GM23338 (cell line): ENCODE data around the genes RNF13 and SIAH2.

- PRO-cap: no peak
- RAMPAGE, long total RNA: no peak
Measured at GRCh38 chr3:149547816-149548868, 73.6 kb downstream of the TM4SF4 start.

DNA sequence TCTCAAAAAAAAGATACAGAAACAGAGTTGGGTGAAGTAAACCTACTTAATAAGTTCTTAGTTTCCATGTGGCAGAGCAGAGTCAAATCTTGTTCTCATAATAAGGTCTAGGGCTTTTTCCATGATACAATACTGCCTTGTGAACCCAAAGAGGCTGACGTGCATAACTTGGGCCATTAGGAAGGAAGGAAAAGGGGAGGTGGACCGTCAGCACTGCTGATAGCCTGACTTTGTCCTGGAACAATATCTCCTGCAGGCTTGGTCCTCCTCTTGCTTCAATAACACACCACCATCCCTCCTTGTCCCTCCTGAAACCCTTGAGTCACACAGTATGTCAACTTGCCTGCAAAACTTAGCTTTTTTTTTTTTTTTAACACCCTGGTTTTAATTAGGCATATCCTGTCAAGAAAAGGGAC lies 67.2 kb downstream of the WWTR1 start:
- PRO-cap: no peak
- RAMPAGE, long total RNA: no peak

DNA sequence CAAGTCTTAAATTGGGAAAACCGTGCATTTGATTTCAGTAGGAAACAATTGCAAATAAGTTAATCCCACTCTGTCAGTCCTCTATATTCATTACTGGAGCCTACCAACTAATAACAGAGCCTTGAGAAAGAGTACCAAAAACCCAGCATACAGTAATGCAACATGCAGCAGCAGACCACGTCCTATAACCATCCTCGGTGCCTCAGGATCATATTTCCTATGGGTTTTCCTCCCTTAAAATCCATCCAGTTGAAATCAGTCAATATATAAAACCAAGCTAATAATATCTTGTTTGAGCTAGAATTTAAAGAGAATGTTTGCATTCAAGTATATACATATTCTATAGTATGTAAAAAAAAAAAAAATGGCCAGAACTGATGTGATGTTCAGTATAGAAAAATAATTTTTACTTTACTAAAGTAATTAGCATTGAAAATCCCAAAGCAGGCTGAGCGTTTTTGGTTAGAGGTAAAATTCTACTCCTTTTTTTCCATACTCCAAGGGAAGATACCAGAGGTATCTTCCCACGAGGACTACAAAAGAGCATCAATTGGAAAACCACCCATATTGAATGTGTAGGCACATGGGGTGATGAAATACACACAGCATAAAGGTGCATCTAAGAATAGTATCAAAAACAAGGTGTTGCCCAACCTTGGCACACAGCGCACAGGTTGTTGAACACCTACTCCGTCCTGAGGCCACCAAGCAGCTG lies 31.5 kb downstream of the WWTR1 start:
- PRO-cap: no peak
- RAMPAGE, long total RNA: no peak

DNA sequence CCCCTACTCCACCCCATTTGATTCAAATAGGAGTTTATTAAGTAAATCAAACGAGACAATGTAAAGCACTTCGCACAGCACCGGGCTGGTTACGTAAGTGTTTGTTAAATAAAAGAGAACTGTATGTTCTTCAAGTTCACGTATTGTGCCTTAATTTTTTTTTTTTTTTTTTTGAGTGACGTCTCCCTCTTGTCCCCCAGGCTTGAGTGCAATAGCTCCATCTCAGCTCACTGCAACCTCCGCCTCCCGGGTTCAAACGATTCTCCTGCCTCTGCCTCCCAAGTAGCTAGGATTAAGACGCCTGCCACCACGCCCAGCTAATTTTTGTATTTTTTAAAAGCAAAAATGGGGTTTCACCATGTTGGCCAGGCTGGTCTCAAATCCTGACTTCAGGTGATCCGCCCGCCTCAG lies 1.4 kb upstream of the WWTR1 start:
- PRO-cap: no peak
- RAMPAGE, long total RNA: no peak

DNA sequence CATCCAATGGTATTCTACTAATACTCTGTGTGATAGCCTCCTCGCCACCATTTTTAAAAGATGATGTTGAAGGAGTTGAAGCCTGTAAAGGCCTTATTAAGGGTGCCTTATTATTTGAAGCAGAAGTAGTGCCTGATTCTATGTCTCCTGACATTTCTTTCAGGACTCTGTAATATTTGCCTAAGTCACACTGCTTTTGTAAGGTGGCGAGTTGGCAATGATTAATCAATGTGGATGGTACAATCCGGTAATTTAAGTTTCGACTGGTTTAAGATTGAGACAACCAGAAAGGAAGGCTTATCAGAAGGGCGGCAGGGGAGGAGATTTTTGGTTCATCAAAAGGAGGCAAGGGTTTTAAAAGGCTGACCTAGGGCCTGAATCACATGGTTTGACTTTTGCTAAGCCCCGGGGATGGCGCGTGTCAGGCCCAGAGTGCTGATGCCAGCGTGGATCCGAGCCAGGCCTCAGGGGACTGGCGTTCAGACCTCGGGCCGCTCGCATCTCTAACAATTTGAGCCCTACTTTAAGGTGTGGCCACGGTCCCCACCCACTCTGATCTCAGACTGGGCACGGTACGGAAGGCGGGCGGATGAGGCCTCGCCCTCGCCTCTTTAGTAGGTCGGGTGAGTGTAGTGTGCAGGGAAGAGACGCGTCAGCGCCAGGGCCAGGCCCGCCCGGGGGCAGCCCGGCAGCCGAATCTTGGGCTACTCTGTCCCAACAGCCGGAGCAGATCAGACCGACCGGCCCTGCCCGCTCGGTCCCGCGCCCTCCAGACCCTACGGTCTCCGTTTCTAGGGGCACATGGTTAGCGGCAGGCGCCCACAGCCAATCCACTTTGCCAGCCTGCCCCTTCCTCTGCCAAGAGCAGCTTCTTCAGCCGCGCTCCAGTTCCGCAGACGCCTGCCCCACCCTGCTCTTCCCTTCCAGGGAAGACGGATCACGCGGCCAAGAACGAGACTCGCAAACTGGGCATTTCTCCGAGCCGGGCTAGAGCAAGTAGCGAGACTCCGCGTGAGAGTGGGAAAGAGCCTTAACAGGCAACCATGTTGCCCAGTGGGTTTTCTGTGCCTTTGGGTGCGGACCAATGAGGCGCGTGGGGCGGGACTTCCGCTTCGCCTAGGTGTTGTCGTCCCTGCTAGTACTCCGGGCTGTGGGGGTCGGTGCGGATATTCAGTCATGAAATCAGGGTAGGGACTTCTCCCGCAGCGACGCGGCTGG lies at the start of gene RNF13:
RNF13 (plus strand) TSS at position 1,115 of the 1,218 bp plus-strand sequence.
- PRO-cap: bidirectional peak, plus-strand start at position 47 of the sequence, minus-strand start outside the sequence; bidirectional peak, plus-strand start at position 1,167 of the sequence, minus-strand start at position 737 of the sequence
- RAMPAGE, long total RNA: start-site peak on the plus strand centred at position 1,139 of the sequence, 54 bp wide, 851 and 143 reads in 2 replicates

DNA sequence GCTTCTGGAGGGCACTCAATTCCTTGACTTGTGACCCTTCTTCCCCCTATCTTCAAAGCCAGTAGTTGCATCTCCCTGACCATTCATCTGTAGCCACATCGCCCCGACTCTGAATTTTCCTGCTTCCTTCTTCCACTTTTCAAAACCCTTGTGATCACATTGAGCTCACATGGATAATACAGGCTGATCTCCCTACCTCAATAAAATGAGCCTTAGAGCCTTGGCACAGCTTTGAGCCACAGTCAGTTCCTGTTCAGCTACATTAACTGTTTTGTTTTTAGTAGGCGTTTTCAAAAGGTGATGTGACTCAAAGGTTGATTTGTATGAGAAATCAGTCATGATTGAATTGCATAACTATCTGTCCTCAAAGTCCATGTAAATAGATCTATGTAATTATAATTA lies 12.4 kb downstream of the PFN2 start:
- PRO-cap: no peak
- RAMPAGE, long total RNA: no peak

GRCh38 chr3:149968199-149968702 lies 2.4 kb downstream of the PFN2 start:
- PRO-cap: bidirectional peak, plus-strand start at chr3:149968414, minus-strand start at chr3:149968405
- RAMPAGE, long total RNA: no peak

- PRO-cap: no peak
- RAMPAGE, long total RNA: no peak
Measured at GRCh38 chr3:150147112-150148278, 176.8 kb upstream of the PFN2 start.

- PRO-cap: bidirectional peak, plus-strand start at chr3:150384983, minus-strand start at chr3:150384928
- RAMPAGE, long total RNA: no peak
Measured at GRCh38 chr3:150384599-150385261, 23.4 kb upstream of the TSC22D2 start.

DNA sequence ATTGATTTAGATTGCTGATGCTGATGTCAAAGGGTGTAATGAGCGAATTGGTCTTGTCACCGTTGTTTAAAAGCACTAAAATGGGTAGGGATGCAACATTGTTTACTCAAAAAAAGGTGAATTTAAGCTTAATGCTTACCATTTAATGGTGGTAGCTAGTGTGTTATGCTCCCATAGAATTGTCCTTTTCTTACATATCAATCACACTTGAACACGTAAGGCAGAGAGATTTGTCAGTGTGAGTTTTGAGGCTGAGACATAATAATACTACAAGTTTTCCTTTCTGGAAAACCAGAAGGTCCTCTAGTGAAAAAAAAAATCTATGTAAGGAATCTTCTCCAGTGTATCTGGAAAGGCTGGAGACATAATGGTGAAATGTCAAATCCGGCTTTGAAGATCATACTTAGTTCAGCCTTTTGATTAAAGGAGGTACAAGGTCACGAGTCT lies 3.4 kb downstream of the TSC22D2 start:
- PRO-cap: no peak
- RAMPAGE, long total RNA: no peak

GRCh38 chr3:150544725-150545182 lies 1.5 kb downstream of the SERP1 start:
- PRO-cap: no peak
- RAMPAGE, long total RNA: no peak

GRCh38 chr3:150546859-150547353 lies 319 bp downstream of the EIF2A start:
- PRO-cap: bidirectional peak, plus-strand start at chr3:150547047, minus-strand start at chr3:150546954
- RAMPAGE, long total RNA: no peak

DNA sequence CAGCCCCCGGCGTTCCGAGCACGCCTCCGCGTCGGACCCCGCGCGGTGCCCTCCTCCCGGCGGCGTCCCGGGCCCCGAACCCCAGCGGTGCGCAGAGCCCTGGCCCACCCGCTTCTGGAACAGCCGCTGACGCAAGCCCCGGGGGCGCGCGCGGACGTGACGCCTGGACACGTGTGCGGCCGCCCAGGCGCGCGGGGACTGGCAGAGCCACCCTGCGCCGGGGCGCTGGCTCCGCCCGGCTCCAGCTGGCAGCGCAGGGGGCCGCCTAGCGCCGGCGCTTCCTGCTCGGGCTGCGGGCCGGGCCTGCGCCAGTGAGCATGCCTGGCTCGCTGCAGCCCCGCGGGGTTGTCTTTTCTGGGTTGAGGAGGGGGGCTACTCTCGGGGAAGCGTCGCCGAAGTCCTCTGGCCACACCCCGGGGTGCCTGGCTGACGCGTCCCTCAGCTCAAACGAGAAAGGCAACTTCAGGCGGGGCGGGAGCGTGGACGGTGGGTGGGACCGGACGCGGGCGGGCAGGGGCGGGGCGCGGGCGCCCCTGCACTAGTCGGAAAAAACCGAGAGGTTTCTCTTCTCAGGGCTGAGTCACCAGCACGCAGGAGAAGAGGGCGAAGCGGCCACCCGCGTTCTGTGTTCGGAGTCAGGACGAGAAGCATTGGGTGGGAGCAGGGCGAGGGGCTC lies at the start of gene SIAH2:
SIAH2 (minus strand) TSS at position 137 of the 676 bp plus-strand sequence.
- PRO-cap: bidirectional peak, plus-strand start at position 92 of the sequence, minus-strand start at position 116 of the sequence; bidirectional peak, plus-strand start at position 578 of the sequence, minus-strand start at position 158 of the sequence
- RAMPAGE, long total RNA: no peak

DNA sequence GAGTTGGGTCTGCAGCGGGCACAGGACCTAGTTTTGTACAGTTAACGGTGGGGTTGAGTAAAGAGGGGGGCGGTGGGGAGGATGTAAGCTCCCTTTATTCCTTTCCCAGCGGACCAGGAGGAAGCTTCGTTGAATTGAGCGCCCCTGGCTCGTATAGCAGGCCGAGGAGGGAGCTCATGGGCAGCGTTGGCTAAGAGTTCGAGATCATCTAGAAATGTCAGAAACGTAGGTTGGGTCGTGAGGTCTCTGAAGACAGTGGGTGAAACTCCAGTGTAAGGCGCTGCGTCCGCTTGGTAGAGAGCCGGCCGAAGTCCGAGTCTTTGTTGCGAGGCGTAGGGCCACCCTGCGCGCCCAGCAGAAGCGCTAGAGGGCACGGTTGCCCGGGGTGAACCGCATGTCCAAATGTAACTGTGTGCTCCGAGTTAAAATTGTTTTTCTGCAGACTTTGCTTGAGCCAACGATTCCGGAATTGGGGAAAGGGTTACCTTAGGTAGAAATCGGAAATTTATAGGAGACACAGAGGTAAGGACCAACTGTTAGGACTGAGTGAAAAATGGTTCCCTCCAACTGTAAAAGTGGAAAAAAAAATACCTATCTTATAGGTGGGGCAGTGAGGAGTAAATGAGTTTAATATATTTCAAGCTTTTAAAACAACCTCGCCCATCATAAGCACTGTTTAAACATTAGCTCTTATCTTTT lies 889 bp upstream of the SIAH2 start:
- PRO-cap: bidirectional peak, plus-strand start at position 366 of the sequence, minus-strand start at position 215 of the sequence
- RAMPAGE, long total RNA: no peak

DNA sequence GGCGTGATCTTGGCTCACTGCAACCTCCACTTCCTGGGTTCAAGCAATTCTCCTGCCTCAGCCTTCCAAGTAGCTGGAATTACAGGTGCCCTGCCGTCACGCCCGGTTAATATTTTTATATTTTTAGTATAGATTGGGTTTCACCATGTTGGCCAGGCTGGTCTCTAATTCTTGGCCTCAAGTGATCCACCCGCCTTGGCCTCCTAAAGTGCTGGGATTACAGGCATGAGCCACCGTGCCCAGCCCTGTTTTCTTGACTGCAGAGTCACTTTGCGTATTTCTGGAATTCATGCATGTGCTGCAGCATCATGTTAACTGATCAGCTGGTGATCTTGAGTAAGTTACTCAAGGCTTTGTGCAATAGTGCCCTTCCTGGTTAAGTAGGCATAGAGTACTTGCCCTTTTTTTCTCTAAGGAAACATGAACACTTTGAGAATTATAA lies 33.8 kb downstream of the GPR171 start:
- PRO-cap: no peak
- RAMPAGE, long total RNA: no peak

- PRO-cap: no peak
- RAMPAGE, long total RNA: no peak
Measured at GRCh38 chr3:151183354-151183836, 19.6 kb downstream of the GPR171 start.

DNA sequence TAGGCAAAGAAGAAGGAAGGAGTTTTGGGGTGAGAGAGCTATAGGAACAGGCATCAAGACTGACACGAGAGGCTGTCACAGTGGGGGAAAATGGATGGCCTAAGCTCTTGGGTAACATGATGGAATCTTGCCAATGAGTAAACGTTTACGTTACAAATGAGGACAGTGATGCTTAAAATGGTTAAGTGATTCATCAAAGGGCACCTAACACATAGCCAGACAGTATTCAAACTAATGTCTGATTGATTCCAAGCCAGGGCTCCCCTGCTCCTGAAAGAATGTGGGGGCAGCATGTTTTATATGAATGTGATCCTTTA lies 23.2 kb upstream of the GPR171 start:
- PRO-cap: no peak
- RAMPAGE, long total RNA: no peak

GRCh38 chr3:151265748-151266454 lies 12.4 kb downstream of the P2RY14 start:
- PRO-cap: unidirectional peak, minus-strand start at chr3:151266112
- RAMPAGE, long total RNA: no peak

DNA sequence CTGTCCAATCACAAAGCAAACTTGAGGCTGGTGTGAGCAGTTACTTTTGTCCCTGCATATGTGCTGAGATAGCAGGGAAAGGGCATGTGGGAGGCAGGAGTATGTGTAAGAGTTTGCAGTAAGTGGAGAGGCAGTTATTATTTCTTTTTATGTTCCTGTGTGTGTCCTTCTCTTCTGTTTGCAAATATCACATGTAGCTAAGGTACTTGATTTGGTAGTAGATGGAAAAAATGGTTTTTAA lies 16.0 kb downstream of the GPR87 start:
- PRO-cap: no peak
- RAMPAGE, long total RNA: no peak

GRCh38 chr3:152200529-152200868 lies 68.2 kb upstream of the MBNL1 start:
- PRO-cap: no peak
- RAMPAGE, long total RNA: no peak